Retinal pigment epithelial cell (primary cell): ENCODE measurements around a stretch of chr16.

DNA sequence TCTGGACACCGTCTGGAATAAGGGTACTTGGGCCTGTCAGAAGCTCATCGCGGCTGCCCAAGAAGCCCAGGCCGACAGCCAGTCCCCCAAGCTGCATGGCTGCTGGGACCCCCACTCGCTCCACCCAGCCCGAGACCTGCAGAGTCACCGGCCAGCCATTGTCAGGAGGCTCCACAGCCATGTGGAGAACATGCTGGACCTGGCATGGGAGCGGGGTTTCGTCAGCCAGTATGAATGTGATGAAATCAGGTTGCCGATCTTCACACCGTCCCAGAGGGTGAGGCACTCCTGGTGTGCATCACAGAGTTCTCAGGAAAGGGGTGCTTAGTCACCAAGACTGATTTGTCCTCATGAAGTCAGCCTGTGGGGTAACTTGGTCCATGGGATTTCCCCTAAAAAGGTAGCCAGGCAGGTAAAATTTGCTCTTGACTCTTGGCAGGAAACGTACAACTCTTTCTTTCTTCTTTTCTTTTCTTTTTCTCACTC is 6.3 kb downstream of the NOD2 start:
- RRBS: no CpG with 5 or more reads among the region's 12 CpGs

DNA sequence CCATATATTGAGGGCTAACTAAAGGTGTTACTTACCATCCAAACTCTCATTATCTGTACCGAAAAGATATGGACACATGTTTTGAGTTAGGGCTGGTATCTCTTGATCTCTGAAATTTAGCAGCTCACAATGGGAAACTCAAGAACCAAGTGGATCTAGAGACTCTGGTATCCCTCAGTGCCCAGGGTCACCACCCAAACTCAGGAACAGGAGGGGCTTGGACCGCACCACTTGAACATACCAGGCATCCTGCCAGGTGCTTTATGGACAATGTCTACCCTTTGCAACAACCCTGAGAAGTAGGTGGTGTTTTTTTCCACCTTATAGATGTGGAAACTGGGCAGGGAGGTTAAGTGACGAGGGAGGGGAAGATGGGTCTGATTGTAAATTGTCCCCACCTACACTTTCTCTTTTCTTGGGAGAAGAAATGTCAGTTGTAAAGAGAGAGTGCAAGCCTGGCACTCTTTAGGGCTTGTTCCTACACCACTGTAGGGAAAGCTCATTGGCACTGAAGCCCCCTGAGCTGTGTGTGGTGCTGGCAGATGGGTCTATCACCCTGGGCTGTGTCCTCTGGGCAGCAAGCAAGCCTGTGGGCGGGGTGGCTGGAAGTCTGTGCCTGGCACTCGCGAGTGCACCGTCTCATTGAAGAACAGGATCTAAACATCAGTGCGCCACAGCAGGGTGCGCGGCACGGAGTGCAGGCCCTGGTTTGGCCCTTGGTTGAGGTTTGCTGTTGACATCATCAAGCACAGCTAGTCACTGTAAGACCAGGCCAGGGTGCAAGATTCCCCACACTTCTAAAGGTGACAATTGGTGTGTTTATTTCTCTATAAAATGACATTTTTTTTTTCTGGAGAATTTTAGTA is 15.0 kb downstream of the NOD2 start:
- RRBS: no CpG with 5 or more reads among the region's 11 CpGs

DNA sequence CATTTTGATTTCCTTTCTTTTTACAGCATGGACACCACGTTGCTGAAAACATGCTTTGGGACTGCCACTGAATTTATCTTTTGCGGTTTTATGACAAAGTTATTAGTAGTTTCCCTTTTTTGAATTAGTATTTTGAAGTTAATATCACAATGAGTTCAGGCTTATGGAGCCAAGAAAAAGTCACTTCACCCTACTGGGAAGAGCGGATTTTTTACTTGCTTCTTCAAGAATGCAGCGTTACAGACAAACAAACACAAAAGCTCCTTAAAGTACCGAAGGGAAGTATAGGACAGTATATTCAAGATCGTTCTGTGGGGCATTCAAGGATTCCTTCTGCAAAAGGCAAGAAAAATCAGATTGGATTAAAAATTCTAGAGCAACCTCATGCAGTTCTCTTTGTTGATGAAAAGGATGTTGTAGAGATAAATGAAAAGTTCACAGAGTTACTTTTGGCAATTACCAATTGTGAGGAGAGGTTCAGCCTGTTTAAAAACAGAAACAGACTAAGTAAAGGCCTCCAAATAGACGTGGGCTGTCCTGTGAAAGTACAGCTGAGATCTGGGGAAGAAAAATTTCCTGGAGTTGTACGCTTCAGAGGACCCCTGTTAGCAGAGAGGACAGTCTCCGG is 7.8 kb downstream of the CYLD start:
- RRBS: no CpG with 5 or more reads among the region's 9 CpGs

- RRBS: no CpG with 5 or more reads among the region's 2 CpGs
Measured at GRCh38 chr16:51057952-51058404, 93.1 kb downstream of the SALL1 start.

- RRBS: no CpG with 5 or more reads among the region's 4 CpGs
Measured at GRCh38 chr16:51058405-51058914, 92.6 kb downstream of the SALL1 start.

- RRBS: no CpG with 5 or more reads among the region's 3 CpGs
Measured at GRCh38 chr16:51403023-51403487, 252.0 kb upstream of the SALL1 start.

- RRBS: no CpG with 5 or more reads among the region's 6 CpGs
Measured at GRCh38 chr16:51408139-51408823, 257.2 kb upstream of the SALL1 start.

DNA sequence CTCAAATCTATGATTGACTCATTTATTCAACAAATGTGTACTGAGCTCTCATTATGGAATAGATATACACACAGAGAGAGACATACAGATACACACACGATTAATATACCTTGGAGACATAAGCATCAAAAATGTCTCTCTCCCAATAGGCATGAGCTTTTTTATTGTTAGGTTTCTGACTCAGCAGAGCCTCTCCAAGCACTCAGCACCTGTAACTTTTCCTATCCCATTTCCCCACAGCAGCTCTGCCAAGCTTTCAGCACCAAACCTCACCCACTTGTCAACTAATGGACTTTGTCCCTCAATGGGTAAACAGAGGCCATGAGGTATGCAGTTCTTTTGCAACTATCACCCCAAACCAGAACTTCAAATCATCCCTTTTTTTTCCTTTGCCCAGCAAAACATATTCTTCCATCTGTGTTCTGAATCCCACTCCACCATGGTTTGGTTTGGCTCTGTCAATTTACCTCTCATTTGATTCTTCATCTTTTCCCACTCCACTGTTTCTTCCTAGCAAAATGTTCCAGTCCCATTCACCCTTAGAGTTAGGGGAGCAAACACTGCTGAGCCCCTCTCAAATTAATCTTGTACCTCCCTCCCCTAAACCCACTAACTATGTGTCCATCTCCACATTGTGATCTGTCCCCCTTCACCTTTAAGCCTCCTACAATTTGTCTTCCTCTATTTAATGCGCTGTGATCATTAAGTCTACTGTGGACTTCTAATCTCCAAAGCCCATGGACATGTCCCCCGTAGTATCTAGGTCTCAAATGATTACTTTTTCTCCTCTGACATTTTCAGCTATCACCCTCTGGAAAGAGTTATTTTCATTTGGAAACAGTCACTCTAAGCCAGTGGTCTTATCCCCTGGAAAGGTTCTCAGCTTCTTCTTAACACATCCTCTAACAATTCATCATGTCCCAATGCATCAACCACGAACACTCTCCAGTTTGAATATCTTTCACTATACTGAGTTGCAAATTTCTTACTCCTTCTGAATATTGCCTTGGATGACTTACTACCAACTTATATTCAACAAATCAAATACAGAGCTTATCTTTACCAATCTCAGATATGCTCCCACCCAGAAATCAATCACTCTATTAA is 57.9 kb downstream of the TOX3 start:
- RRBS: no CpG with 5 or more reads among the region's 4 CpGs

DNA sequence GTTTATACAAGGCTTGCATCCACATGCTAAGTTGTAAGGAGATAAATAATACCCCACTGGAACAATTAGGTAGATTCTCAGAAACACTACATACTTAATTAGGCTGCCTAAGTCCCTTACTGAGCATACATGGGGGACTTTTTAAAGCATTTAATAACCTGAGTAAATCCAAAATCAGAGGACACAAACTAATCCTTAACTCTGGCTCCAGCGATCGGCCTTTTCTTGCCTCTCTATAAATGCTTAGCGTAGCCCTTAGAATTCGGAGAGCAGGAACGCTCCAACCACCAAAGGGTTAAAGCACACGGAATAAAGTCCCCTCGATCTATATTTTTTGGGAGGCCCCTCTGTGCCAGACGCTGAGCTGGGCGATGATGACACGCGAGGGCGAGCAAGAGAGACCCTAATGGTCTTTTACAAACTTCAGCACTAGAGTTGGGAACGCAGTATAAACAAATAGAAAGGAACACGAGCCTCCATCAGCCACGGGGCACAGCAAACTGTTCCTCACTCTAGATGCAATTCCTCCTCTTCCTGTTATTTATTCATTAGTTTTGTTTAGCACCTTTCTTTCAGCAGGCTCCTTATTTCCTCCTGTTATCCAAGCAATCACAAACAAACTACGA is 1.9 kb downstream of the TOX3 start:
- RRBS: no CpG with 5 or more reads among the region's 16 CpGs

- RRBS: 1% methylated on average over 27 of the region's 106 CpGs
Measured at GRCh38 chr16:53129838-53130835, 75.3 kb downstream of the CHD9 start.

DNA sequence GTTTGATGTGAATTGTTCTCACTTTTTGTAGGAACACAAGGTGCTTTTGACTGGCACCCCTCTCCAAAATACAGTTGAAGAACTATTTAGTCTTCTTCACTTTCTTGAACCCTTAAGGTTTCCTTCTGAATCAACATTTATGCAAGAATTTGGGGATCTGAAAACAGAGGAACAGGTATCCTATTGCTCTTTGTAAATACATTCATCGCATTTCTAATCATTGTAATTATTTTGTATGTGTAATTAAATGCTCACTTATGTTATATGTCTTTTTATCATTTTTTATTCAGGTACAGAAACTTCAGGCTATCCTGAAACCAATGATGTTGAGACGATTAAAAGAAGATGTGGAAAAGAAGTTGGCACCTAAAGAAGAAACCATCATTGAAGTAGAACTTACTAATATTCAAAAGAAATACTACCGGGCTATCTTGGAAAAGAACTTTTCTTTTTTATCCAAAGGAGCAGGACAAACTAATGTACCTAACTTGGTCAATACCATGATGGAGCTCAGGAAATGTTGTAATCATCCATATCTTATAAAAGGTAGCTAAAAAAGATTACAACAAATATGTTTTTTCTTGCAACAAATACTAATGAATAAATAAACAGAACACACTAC is 188.9 kb upstream of the RBL2 start:
- RRBS: no CpG with 5 or more reads among the region's 3 CpGs

GRCh38 chr16:53490734-53491464 is 12.1 kb downstream of the AKTIP start:
- RRBS: no CpG with 5 or more reads among the region's 4 CpGs

- RRBS: no CpG with 5 or more reads among the region's 4 CpGs
Measured at GRCh38 chr16:53498892-53499316, 4.1 kb downstream of the AKTIP start.

DNA sequence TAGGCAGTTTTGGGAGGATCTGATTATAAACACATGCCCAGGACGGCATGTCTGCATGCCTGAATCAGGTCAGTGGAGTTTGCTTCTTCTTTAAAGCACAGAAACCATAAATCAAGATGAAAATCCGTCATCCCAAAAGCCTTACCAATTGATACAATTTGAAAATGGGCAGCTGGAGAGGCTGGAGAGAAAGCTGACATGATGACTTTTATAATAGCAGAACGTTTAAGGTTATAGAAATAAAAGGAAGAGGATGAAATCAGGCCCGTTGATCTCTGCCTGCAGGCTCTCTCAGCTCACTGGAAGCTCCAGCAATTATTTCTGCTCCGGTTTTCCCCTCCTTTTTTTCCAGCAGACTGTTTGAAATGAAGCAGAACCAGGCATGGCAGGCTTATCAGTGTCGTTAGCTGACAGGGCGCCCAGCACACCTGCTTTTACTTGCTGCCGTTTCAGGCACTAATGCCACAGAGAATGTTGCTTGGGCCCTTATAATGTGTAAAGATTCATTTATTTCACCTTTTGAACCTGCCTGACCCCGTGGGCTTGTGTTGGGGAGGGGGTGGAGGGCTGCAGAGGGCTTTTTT is 108.2 kb downstream of the IRX3 start:
- RRBS: no CpG with 5 or more reads among the region's 9 CpGs

DNA sequence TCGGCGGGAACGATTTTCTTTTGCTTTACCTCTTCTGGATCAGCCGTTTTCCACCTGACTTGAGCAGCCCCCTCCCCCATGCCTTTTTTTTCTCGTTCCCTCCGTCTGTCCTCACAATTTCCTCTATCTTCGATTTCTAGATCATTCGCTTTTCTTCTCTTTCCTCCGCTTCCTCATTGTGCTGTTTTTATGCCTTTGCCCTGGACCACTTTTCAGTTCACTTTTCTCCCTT is 4.0 kb upstream of the IRX3 start:
- RRBS: no CpG with 5 or more reads among the region's 9 CpGs

DNA sequence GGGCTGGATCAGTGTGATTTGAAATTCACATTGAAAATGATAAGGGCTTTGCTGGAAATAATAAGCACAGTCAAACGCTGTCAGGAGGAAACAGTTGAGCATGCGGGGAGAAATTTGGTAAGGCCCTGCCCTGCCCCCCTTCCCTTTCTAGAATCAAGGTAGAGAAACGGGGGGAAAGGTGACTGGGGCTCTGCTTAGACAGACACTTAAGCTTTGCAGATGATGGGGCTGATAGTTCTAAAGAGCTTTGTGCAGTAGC is 74.3 kb upstream of the IRX3 start:
- RRBS: no CpG with 5 or more reads among the region's 3 CpGs

DNA sequence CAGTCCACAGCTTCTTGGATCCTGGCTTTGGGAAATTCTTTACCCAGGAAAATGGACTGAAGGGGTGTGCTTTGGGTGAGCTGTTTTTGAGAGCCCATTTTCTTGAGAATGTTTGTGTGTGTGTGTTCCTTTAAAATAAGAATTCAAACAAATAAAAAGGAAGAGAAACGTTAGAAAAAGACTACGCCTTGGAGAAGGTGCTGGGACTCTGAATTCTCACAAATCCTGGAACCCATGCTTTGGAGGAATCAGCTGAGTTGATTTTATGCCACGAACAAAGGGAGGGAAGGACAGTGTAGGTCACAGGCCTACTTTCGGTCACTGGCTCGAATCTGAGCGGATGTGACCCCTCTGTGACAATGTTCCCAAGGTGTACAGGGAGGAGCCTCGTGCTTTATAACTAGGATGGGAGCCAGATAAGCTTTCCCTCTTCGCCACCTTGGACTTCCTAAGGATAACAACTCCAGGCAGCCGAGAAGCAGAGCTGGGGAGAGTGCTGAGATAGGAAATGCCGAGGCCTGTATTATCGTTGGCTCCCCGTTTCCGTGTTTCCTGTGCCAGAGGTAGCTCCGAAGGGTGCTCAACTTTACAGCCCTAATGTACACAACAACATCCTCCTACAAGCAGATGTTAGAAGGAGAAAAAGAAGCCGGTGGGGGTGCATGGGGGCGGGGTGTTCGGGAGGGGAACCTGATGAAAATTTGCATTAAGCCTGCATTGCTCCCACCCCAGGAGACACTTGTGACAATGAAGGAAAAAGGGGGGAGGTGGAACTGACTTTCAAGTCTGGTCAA is 217.7 kb upstream of the IRX3 start:
- RRBS: no CpG with 5 or more reads among the region's 17 CpGs

- RRBS: no CpG with 5 or more reads among the region's 8 CpGs
Measured at GRCh38 chr16:55297013-55297580, 26.9 kb upstream of the IRX6 start.

DNA sequence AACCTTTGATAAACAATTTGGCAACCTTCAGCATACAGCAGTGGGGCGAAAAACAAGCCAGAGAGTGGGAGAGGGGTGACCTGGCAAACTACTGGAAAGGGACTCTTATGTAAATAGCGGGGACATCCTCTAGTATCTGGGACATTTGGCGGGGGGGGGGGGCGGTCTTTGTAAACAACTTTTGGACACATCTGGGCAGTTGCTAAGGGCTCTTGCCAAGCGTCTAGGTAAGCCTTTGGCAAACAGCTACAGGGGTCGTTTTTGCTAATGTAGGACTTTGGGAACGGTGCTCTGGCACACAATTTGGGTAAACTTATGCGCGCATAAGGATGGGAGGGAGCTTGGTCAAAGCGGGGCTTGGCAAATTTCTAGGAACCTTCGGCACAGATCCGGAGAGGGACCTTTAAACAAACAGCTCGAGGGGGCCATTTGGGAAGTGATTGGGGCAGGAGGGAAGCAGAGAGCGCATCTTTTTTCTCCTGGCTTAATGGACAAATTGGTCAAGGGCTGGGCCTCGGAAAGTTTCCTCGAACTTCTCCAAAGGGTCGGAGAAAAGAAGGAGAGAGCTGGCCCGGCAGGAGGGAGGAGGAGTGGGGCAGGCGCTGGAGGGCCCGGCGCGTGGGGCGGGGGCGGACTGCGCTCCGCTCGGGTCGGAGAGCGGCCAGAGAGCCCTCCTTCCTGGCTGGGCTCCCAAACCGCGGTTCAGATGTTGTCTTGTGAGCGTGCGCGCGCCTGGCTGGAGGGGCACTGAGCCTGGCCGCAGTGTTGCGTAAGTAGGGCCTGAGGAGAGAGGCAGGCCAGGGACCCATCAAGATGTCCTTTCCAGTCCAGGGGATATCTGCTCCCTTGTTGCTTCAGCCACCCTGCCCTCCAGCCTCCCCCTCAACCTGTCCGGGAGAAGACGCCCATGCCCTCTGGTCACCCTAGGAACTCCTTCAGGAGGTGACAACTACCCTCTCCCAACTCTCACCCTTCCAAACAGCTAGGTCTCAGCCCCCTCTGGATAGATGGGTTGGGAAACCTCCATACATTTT is 1.1 kb downstream of the MMP2 start:
- RRBS: 6% methylated on average over 3 of the region's 39 CpGs